NCI-H460 (cell line): ENCODE results near the genes TRPM6, OSTF1 and GCNT1.

RAMPAGE:
- cytosol, long total RNA: no peak
- long total RNA: no peak
- nucleus, long total RNA: no peak
These were observed 640 bp downstream of the TRPM6 start for GRCh38 chr9:74886795-74887766.

DNA sequence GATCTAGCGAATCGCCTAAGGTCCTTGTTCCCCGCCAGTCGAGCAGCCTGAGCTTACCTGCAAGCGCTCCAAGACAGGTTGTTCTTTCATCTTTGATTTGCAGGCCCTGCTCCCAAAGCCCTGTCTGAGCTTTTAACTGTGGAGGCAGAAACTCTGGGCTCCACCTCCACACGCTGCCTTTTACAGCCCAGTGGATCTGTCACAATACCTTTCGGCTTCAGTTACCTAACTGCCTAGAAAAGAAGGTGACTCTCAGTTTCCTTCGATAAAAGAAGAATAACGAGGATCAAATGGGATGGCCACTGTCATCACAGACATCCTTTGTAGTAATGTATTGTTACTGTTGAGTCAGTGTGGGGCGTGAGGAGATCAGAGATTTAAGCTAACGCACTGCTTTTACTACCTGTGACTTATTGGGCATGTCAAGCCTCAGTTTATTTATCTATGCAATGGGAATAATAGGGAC lies at the start of gene TRPM6:
TSS of gene TRPM6 (minus strand) at position 155 of the 466 bp plus-strand sequence.
RAMPAGE:
- cytosol, long total RNA: no peak
- long total RNA: no peak
- nucleus, long total RNA: no peak

DNA sequence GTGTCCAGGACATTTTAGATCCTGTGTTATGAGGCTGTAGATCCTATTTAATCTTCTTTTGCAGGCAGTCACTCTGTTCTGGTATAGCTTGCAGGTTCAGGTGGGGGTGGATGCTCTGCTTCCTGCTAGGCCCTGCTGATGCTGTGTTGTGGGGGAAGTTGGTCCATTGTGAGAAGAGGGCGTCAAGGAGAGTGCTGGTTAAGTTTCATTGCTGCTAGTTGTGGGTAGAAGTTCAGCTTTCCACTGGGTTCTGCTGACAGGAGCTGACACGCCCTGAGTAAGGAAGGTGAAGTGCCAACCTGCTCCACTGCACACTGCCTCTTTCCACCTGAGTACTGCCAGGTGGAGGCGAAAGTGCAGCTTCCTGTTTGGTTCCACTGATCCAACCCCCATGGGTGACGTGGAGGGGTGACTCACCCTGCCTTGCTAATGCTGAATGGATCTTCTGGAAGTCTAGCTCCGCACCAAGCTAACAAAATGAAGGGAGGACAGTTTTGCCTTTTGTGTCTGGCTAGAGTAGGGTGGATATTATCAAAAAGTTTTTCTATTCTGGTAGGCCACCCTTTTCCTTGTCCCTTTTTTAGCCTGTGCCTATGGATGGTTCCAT lies 16.3 kb downstream of the NMRK1 start:
RAMPAGE:
- cytosol, long total RNA: no peak
- long total RNA: no peak
- nucleus, long total RNA: no peak

RAMPAGE:
- cytosol, long total RNA: no peak
- long total RNA: no peak
- nucleus, long total RNA: no peak
These were observed 721 bp downstream of the NMRK1 start for GRCh38 chr9:75087313-75087555.

DNA sequence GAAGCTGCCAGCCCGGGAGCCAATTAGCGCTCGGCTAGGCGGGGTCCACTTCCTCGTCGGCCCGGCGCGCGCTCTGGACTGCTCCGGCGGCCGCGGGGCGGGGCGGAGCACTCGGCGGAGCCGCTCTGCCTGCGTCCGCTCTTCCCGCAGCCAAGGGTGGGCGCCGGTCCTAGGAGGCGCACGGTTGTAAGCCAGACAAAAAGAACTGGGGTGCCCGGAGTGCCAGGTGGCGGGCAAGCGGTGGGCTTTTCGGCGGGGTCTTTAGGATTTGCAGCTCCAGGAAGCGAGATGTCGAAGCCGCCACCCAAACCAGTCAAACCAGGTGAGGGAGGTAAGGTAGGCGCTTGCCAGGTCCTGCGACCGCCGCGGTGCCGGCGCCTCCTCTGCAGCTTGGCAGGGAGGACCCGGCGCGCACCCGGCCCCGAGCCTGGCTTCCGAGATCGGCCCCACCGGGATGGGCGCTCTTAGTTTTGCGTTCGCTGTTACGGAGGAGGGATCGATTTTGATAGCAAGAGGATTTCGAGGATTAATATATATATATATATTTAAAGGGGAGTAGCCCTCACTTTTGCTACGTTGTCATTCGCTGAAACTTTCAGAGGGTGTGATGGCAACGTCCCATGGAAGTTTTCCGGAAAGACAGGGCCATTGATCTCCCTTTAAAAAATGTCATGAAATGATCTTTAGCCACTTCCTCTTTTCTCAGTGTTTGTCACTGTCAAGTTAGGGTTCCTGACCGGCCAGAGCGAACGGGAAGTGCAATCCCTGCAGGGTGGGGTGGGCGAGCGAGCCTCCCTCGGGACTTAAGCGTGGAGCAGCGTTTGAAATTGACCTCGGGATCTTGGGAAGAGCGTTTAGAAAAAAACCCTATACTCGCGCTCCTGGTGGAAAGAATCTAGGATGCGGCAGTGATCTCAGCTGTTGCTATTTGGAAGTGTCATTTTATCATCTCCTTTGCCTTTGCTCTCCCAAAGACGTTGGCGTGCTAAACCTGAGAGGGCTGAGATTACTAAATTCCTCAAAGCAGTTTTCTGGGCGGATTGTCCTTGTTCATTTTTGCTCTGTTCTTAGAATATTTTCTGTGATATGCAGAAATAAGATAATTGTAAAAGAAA lies at the start of gene OSTF1:
TSS of gene OSTF1 (plus strand) at position 110 of the 1,115 bp plus-strand sequence.
RAMPAGE:
- cytosol, long total RNA: no peak
- long total RNA: start-site peak on the plus strand centred at position 112 of the sequence, 77 bp wide, 152 and 450 reads in 2 replicates
- nucleus, long total RNA: start-site peak on the plus strand centred at position 114 of the sequence, 80 bp wide, 566 and 24 reads in 2 replicates

DNA sequence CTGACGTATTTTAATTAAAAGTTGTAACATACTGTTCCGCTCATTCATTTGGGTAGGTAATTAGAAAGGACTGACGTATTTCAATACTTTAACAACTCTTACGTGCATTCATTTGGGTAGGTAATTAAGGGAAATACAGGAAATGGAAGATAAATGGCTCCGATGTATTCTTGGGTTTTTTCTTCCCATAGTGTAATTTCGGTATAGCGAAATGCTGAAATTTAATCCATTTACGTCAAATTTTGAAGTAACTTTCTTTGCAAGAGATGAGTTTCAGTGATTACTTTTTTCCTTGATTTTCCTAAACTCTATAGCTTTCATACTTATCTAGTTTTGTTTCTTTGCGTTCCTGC lies 1.2 kb downstream of the OSTF1 start:
RAMPAGE:
- cytosol, long total RNA: no peak
- long total RNA: no peak
- nucleus, long total RNA: no peak

DNA sequence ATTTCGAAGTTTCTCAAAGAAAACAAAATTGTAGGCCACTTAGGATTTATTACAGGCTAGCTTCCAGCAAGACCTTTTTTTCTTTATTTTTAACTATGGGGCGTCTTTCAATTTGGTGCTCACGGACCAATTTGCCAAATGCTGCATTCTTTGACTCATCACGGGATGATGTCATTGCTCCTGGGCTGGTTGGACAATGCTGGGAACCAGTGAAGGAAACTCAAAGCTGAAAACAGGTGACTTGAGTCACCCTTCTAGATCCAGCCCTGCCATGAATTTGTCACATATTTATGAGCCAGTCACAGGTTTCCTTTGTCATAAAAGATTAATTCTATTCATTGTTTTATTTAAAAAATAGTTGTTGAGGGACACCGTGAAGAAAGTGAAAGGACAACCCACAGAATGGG lies 13.5 kb downstream of the PCSK5 start:
RAMPAGE:
- cytosol, long total RNA: no peak
- long total RNA: no peak
- nucleus, long total RNA: no peak

GRCh38 chr9:76026842-76027320 lies 136.4 kb downstream of the PCSK5 start:
RAMPAGE:
- cytosol, long total RNA: no peak
- long total RNA: no peak
- nucleus, long total RNA: no peak

RAMPAGE:
- cytosol, long total RNA: no peak
- long total RNA: no peak
- nucleus, long total RNA: no peak
These were observed 20.8 kb downstream of the RFK start for GRCh38 chr9:76373539-76373771.

GRCh38 chr9:76385952-76386334 lies 8.3 kb downstream of the RFK start:
RAMPAGE:
- cytosol, long total RNA: no peak
- long total RNA: no peak
- nucleus, long total RNA: no peak

RAMPAGE:
- cytosol, long total RNA: no peak
- long total RNA: no peak
- nucleus, long total RNA: no peak
These were observed 27.1 kb upstream of the RFK start for GRCh38 chr9:76421318-76421767.

DNA sequence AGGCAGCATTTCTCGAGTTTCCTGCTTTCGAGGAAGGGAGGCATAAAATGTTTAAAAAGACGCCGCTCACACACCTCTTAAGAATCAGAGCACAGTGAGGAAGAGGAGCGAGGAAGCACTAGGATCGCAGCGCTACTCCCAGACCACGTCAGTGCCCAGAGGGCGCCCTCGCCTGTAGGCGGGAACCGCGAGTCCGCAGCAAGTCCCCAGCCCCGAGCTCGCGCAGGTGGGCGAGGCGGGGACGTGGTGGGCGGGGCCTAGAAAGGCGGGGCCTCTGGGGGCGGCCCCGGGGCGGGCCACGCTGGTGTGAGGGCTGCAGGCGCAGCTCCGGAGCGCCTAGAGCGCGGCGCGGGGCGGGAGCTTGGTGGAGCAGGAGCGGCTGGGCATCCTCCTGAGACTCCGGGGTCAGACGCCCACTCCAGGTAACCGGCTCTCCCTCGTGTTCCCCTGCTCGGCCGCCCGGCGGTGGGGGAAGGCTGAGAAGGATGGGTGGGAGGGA lies at the start of gene GCNT1:
TSS of gene GCNT1 (plus strand) at position 299 of the 499 bp plus-strand sequence.
RAMPAGE:
- cytosol, long total RNA: no peak
- long total RNA: no peak
- nucleus, long total RNA: no peak

RAMPAGE:
- cytosol, long total RNA: no peak
- long total RNA: no peak
- nucleus, long total RNA: no peak
These were observed 31.7 kb downstream of the GCNT1 start for GRCh38 chr9:76490595-76491113.

RAMPAGE:
- cytosol, long total RNA: no peak
- long total RNA: no peak
- nucleus, long total RNA: no peak
These were observed 57.4 kb downstream of the GCNT1 start for GRCh38 chr9:76516340-76516771.

DNA sequence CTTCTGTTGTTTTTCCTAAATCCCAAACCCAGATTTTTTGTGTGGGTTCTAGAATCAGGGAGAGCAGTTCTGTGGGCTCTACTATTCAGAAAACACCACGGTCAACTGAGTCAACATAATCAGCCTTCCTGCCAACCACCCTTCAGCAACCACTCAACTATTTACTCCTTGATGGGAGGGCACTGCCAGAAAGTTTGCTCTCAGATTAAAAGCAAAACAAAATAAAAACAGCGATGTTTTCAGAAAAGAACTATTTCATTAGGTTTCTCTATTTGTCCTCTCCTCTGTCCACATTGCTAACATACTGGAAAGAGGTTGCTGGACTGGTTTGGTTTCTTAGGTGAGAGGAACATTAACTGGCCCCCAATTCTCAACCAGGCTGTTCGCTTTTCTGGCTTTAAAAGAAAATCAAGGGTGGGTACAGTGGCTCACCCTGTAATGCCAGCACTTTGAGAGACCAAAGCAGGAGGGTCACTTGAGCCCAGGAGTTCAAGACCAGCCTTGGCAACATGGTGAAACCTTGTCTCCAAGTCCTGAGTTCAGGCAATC lies 72.4 kb downstream of the GCNT1 start:
RAMPAGE:
- cytosol, long total RNA: no peak
- long total RNA: no peak
- nucleus, long total RNA: no peak

DNA sequence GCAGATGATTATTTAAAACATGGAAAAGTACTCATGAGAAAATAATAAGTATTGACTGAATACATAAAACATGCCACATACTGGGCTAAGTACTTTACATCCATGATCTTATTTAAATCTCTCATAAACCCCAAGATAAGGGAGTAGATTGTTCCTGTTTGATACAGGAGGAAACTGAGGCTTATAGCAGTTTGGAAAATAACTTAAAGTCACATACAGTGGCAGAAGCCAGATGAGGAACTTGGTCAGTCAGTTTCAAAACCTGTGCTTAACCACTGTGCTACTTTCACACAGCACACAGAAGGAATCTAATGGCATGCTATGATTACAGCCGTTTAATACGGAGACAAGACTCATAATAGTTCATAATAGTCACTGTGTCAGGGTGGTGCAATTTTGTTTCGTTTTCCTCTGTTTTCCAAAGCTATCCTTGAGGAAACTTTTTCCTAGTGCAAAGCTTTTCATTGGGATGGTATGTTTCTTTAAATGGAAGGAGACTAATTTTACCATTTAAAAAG lies 112.2 kb downstream of the GCNT1 start:
RAMPAGE:
- cytosol, long total RNA: no peak
- long total RNA: no peak
- nucleus, long total RNA: no peak

RAMPAGE:
- cytosol, long total RNA: no peak
- long total RNA: no peak
- nucleus, long total RNA: no peak
These were observed 70.5 kb downstream of the PRUNE2 start for GRCh38 chr9:76835327-76835842.

RAMPAGE:
- cytosol, long total RNA: no peak
- long total RNA: no peak
- nucleus, long total RNA: no peak
These were observed 231.8 kb downstream of the VPS13A start for GRCh38 chr9:77408823-77409791.

GRCh38 chr9:77807006-77807843 lies 159.1 kb upstream of the GNA14 start:
RAMPAGE:
- cytosol, long total RNA: no peak
- long total RNA: no peak
- nucleus, long total RNA: no peak

DNA sequence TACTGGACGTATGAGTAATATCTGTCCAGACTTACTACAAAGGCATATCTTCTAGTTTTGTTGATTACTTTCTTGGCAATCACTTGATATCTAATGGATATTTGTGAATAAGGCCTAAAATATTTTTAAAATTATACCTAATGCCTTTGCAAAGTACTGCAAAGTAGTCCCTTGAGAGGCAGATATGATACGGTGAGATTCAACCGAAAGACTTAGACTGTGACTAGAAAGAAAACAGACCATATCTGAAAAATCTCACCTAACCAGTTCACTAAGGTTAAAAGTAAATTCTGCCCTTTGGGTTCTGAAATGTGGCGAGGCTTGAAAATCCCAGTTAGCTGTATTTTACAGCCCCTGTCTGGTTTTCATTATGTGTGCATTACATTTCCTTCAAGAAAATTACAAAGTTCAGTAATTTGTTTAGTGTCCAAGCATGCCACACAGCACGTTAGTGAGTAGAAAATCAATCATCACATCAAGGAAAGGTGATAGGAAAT lies 152.0 kb downstream of the GNAQ start:
RAMPAGE:
- cytosol, long total RNA: no peak
- long total RNA: no peak
- nucleus, long total RNA: no peak